Hair follicular keratinocyte (primary cell): ENCODE results near the genes BPIFB2 and SNTA1.

- RAMPAGE, long total RNA = no peak
These were observed 12.1 kb upstream of the C20orf203 start for GRCh38 chr20:32685506-32686602.

DNA sequence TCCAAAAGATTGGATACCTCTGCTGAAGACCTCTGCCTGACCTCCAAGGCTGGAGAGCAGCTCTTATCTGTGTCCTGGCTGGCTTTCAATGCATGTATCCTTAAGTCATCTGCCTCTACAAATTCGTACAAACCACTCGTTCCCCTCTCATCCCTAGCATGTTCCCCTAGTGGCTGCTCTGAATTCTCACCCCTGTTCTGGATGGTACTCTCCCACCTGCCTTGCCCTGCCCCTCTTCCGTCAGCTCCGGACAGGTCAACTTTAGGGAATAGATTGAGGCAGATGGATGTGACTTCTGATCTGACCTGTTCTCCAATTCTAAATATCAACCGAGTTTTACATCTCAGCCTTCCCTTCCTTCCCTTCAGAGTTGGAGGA is 303 bp downstream of the EFCAB8 start:
- RAMPAGE, long total RNA = no peak

DNA sequence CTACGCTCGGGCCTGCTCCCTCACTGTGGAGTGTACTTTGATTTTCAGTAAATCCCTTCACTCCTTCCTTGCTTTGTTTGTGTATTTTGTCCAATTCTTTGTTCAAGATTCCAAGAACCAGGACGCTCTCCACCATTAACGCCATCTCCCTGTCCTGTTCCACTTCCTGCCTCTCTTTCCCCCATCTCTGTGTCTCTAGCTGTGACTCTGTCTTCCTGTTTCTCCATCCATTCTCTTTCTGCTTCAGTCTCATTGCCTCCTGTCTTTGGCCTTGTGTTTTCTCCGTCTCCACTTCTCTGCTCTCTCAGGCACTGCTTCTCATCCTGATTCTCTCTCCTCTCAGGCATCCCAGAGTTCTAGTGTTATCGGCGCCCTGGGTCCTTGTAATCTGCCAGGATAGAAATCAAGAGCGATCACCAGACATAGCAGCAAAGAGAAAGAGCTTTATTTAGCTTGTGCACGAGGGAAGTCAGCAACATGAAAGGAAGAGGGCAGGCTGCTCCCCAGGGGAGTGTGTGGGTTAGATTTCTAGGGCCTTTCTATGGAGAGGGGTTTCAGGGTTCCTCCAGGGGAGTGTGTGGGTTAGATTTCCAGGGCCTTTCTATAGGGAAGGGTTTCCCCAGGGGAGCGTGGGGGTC is 32.6 kb downstream of the SUN5 start:
- RAMPAGE, long total RNA = no peak

DNA sequence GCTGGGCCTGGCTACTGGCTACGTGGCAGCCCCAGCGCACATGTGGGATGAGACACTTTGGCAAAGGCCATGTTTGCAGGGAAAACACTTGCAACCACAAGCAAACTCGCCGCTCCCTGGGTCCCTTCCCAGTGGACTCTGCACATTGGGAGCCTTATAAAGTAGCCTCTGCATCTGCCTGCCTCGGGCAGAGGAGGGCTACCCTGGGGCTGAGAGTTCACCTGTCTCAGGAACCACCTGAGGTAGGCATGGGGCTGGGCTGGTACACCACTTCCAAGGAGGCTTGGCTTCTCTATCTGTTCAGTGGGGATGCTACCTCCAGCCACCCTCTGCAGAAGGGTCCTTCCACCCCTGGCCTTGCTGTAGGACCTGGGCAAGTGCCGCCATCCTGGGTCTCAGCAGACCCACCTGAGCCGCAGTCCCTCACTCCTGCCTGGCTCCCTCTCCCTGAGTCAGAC is at the start of gene BPIFB2:
Gene BPIFB2, plus strand, starts transcription at position 186 of the 458 bp plus-strand sequence.
- RAMPAGE, long total RNA = no peak

GRCh38 chr20:33373931-33374481 is 27.3 kb downstream of the CDK5RAP1 start:
- RAMPAGE, long total RNA = no peak

DNA sequence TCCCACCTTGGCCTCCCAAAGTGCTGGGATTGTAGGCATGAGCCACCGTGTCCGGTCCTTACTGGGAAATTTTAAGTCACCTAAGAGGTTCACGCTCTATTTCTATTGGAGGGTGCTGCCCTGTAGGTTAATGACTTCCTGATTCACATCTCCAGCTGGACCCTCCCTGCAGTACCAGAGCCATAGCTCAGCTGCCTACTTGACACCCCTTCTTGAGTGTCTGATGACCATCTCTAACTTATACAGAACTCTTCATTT is 741 bp upstream of the CDK5RAP1 start:
- RAMPAGE, long total RNA = no peak

GRCh38 chr20:33418923-33419549 is 17.7 kb upstream of the CDK5RAP1 start:
- RAMPAGE, long total RNA = no peak

GRCh38 chr20:33443477-33443807 is at the start of gene SNTA1:
Gene SNTA1, minus strand, starts transcription at chr20:33443763.
- RAMPAGE, long total RNA = no peak

- RAMPAGE, long total RNA = no peak
These were observed 5.5 kb upstream of the NECAB3 start for GRCh38 chr20:33679618-33680163.

GRCh38 chr20:33697034-33697484 is 10.9 kb upstream of the E2F1 start:
- RAMPAGE, long total RNA = no peak

- RAMPAGE, long total RNA = no peak
These were observed 24.2 kb downstream of the ZNF341 start for GRCh38 chr20:33755930-33756548.

DNA sequence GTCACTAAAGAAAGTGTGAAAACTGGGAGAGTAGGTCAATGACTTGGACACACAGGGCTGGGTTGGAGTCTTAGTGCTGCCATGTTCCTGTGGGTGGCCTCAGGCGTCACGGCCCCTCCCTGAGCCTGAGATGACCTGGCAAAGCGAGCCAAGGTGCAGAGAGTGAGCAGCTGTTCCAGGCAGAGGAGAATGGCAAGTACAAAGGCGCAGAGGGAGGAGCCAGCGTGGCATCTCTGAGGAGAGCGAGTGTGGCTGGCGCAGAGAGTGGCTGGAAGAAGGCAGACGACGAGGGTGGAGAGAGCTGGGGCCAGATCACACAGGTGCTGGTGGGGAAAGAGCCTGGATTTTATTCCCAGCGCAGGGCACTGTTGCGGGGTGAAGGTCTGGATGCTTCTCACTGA is 20.6 kb upstream of the CHMP4B start:
- RAMPAGE, long total RNA = no peak

- RAMPAGE, long total RNA = no peak
These were observed 14.3 kb upstream of the CHMP4B start for GRCh38 chr20:33796544-33797460.

- RAMPAGE, long total RNA = no peak
These were observed 3.2 kb downstream of the CHMP4B start for GRCh38 chr20:33814037-33814976.

- RAMPAGE, long total RNA = no peak
These were observed 42.4 kb downstream of the CHMP4B start for GRCh38 chr20:33853372-33854047.

DNA sequence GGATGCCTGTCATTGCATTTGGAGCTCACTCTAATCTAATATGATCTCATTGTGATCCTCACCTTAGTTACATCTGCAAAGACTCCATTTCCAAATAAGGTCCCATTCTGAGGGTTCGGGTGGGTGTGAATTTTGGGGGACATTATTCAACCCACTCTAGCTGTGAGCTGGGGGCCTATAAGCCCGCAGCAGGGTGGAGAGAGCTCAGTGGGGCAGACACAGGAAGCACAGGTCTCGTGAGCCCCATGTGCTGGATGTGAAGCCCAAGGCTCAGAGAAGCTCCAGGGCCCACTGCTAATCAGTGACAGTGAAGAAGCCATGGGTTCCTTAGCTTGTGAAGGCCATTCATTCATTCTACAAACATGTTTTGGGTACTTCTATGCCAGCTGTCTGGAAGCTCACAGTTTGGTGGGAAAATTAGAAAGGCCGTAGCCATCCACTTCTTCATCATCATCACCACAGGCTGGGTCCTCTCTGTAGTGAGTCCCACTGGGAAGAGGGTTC is 47.5 kb downstream of the CHMP4B start:
- RAMPAGE, long total RNA = no peak

GRCh38 chr20:33994260-33994870 is 654 bp downstream of the RALY start:
- RAMPAGE, long total RNA = no peak

DNA sequence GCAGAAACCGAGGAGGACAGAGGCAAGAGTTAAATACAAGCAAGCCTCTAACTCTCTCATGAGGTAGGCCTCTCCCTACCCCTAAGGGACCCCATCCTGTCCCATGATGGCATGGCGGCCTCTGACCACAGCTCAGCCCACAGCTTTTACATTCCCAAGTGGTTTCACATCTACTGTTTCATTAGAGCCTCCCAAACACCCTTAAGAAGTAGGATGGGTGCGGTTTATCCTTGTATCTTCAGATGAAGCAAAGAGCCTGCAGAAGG is 20.5 kb downstream of the AHCY start:
- RAMPAGE, long total RNA = no peak

DNA sequence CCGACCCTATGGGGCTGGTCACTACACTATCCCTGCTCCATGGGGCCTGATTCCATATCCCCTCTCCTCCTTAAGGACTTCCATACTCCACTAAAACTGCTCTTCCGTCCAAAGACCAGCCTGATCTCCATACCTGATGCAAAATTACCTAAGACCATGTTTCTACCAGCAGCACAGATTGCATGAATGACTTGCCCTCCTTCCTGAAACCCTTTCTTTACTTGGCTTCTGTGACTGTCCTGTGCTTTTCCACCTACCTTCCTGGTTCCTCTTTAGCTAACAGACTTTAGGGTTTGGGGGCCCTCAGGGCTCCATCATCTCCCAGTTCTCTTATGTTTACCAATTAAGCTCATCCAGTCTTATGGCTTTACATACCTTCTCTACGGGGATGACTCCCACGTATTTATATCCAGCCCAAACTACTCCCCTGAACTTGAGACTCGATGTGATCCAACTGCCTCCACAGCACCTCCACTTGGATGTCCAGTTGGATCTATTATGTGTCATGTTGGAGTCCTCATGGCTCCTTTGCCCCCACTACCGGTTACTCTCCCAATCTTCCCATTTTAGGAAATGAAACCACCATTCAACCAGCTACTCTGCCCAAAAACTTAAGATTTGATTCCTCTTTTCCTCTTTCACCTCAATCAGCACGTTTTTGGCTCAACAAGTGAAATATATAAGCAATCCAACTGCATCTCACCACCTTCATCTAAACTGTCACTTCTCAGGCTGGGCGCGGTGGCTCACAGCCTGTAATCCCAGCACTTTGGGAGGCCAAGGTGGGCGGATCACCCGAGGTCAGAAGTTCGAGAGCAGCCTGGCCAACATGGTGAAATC is 3.8 kb downstream of the AHCY start:
- RAMPAGE, long total RNA = no peak

- RAMPAGE, long total RNA = no peak
These were observed 2.2 kb downstream of the AHCY start for GRCh38 chr20:34300784-34301491.